Skin of body (tissue), 2 donors: ENCODE measurements around a stretch of chr1.

DNA sequence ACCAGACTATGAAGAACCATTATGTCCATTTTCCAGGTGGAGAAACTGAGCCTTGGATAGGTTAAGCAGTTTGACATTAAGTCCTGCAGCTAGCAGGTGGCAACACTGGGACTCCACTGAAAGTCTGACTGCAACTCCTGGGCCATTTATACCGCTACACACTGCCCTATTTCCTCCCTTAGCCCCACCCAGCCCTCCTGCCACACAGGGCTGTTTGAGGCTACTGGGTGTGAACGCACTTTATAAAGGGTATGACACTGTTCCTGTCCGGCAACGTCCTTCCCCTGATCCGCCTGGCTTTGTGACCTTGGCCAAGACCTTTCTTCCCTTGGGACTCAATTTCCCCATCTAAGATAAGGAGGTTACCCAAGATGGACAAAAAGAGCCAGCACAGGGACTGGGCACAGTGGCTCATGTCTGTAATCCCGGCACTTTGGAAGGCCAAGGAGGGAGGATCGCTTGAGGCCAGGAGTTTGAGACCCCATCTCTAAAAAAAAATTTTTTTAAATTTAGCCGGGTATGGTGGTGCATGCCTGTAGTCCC, 646 bp upstream of the INPP5B start:
- RAMPAGE, long total RNA = no peak

- RAMPAGE, long total RNA = no peak
Observed at GRCh38 chr1:37995642-37995965, 5.8 kb upstream of the SF3A3 start.

DNA sequence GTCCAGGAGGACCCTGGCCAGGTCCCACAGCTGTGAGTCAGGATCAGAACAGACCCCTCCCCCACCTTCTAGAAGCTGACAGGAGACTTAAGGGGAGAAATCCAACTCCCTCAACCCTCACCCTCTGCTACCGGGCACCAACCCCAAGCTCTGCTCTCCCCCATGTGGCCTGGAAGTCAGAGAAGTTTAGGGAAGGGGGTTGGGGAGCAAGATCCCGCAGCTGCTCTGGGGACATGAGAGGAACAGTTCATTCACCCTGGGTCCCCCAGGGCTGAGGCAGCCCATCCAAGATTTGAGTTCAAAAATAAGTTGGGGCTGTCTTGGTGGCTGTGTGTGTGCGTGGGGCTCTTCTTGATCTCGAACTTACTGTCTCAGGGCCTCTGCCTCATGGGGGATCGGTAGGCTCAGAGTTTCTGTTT, 1.3 kb downstream of the FHL3 start:
- RAMPAGE, long total RNA = no peak

DNA sequence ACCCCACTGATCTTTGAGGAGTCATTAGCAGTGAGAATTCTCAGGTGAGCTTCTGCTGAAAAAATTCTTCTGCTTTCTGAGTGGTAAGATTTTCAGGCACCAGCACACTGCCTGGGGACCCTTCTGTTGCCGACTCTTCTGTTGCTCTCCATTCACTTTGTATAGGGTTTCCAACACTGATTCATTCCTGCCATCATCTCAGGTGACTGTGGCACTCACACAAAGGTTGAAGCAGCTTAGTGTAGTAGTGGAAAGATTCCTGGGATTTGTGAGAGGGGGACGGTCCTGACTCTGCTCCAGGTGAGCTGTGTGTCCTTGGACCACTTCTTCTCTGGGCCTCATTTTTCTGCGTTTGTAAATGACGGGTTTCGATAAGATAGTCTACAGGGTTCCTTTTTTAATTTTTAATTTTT, 9.4 kb downstream of the UTP11 start:
- RAMPAGE, long total RNA = no peak

DNA sequence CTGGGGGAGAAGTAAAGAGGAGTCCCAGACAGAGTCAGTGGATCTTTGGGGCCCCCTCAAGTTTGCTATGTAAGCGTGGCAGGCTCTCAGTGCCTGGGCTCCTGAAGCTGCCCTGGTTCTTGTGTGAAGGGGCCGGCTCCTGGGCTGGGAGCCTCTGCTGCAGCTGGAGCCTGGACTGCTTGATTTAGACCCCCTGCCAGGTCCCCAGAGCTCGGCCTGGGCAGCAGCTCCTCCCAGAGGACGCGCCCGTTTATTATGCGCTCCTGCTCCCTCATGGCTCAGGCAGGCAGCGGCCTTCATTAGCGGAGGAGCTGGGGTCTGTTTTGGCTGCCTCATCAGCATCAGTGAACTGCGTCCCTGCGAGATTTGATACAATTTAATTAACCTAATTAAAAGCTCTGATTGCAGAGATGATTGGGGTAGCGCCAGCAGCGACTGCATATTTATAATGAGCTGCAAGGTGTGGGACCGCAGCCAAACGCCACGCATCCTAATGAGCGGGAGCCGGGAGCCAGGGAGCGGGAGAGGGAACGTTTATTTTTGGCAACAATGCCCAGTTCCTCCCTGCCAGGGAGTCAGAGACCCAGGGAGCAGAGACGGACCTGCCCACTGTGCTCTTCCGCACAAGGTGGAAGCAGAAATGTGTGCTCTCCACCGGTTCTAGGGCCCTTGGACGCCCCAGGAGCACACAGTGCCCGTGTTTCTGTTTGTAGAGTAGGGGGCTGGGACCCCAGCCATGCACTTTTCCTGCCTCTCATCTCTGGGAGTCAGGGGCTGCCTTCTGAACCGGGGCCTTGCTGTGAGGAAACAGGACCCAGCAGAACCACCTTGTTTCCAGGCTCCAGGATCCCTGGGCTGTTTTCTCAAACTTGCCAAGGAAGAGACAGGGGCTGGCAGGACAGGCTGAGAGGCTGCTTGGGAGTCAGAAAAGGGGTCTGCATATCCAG, 16.8 kb downstream of the UTP11 start:
- RAMPAGE, long total RNA = no peak

- RAMPAGE, long total RNA = no peak
Observed at GRCh38 chr1:38777766-38778448, 81.7 kb downstream of the RRAGC start.

DNA sequence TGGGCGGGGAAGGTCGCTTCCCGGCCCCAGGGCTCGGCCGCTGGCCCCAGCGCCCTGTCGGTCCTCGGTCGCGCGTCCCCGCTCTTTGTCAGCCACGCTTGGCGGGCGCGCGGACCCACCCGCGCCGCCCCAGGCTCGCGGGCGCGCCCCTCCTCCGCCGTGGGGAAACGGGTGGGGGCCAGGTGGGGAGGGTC, 55.6 kb downstream of the NDUFS5 start:
- RAMPAGE, long total RNA = no peak

GRCh38 chr1:39082216-39082675, 56.1 kb downstream of the NDUFS5 start:
- RAMPAGE, long total RNA = no peak

DNA sequence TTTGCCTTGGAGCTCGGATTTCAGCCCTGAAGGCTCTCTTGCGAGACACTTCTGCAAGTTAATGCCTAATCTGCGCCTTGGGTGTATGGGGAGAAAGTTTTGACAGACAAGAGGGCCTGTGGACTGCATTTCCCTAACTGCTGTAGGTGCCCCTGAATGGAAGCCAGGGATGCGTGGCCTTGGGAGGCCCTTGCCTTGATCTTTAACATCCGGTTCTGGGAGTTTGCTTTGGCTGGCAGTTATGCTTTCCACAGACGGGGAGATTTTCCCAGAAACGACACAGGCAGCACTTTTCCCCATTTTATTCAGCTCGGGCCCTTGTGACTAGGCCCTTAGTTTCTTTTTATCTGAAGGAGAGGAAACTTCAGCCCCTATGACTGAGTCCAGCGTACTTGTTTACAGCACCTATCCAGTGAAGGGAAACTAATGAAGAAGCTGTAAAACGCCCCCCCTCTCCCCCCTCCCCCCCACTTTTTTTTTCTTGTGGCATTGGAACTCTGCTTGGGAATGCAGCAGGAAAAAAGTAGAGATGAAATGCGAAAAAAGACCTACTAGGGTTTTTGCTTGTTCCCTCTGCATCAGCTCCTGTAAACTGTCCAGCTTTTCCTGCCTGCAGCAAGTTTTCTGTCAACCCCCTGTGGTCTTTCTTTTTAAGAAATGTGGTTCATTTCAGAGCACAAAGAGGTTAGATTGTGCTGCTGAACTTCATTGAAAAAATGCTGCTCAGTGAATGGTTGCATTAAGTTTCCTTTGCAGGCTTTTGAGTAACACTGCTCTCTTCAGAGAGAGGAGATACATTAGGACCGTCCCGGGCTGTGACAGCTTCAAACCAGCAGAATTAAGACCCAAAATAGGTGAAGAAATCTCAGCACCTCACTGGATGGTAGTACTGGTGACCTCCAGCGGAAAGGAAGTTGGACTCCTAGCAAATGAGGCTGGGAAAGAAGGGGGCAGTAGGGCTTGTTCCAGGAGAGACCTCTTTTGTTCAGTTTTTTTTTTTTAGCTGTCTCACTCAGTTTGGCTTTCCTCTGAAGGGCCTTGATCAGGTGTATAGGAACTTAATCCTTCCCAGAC, 80.5 kb downstream of the NDUFS5 start:
- RAMPAGE, long total RNA = no peak

DNA sequence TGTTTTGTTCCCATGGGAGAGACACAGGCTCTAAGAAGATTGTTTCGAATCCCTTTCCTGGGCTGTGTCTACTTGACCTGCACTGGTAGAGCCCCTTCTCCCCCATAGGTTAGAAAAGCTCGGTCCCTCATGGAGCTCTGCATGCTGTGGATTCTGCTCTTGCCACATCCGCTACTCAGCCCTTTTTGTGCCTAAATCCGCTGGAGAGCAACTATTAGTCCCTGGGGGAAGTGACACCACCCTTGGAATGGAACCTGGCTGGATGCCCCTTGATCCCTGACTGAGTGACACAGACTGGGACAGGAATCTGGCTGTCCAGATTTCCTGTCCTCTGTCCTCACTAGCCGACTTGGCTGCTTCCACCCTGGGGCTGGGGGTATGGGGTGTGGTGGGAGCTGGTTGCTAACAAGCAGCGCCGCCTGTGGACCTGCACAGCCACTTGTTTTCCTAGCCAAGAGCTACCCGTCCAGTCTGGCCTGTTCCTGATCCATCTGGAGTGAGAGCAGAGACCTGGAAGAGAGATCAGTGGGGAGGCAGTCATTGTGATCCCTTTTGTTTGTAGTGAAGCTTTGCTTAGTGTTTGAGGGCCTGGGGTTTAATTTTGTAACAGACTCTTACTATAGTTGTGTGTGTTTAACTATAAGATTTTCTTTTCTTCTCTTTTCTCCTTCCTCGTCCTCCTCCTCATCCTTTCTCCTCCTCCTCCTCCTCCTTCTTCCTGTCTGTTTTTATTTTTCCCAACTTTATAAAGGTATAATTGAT, 71.5 kb upstream of the MACF1 start:
- RAMPAGE, long total RNA = no peak

- RAMPAGE, long total RNA = no peak
Observed at GRCh38 chr1:39195124-39195840, 9.2 kb upstream of the MACF1 start.

- RAMPAGE, long total RNA = no peak
Observed at GRCh38 chr1:39215010-39215598, 10.6 kb downstream of the MACF1 start.

- RAMPAGE, long total RNA = no peak
Observed at GRCh38 chr1:39268718-39269658, 64.5 kb downstream of the MACF1 start.

DNA sequence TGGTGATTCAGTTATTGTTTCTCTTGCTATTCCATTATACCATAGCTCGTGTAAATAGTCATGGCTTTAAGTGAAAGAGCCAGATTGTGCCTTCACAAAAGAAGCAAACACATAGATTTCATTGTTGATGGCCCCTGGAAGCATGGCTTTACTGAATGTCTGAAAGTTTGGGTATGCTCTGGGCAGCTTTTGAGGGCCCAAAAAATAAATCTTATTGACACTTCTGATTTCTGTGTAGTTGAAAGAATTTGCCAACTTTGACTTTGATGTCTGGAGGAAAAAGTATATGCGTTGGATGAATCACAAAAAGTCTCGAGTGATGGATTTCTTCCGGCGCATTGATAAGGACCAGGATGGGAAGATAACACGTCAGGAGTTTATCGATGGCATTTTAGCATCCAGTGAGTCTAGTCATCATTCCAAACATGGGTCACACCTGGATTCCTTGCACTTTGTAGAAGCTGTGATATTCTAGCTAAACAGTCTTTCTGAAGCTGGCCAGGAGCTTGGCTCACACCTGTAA, 31.0 kb upstream of the BMP8A start:
- RAMPAGE, long total RNA = no peak

- RAMPAGE, long total RNA = no peak
Observed at GRCh38 chr1:39562918-39563955, 13.4 kb downstream of the PABPC4 start.

DNA sequence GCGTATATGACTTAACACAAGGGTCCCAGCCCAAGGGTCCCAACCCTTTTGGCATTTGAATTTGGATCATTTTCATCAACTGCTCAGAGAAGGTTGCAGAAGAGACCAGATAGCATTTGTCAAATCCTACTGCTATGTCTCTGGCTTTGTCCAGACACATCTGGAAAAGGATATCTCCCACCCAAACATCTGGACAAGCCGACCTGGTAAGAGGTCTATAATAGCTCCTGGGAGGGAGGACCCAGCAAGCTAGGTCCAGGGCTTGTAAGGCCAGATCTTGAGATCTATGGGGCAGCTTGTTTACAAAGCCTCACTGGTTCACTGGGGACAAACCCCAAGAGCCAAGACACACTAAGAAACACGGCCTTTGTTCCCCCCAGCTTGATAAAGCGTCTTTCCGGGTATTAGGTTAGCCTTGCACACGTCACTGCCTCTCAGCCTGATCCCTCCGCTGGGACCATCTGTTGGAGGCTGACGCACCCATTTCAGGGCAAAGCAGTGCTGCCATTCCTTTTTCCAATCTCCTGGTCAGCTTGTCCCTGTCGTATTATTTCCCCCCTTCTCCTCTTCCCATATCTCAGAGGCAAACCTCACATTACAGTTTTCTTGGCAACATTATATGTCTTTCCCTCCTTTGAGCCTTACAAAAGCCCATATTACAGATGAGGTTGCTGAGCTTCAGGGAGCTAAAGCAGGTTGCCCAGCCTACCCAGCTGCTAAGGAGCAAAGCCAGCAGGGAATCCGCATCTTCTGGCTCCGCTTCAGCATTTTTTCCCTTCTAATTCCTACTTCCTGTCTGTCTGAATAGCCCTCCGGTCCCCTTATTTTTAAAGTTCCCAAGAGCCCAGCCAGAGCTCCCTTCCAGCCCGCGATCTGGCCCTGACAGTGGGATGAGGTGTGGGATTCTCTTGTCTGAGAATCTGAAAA, 4.2 kb downstream of the HEYL start:
- RAMPAGE, long total RNA = no peak

DNA sequence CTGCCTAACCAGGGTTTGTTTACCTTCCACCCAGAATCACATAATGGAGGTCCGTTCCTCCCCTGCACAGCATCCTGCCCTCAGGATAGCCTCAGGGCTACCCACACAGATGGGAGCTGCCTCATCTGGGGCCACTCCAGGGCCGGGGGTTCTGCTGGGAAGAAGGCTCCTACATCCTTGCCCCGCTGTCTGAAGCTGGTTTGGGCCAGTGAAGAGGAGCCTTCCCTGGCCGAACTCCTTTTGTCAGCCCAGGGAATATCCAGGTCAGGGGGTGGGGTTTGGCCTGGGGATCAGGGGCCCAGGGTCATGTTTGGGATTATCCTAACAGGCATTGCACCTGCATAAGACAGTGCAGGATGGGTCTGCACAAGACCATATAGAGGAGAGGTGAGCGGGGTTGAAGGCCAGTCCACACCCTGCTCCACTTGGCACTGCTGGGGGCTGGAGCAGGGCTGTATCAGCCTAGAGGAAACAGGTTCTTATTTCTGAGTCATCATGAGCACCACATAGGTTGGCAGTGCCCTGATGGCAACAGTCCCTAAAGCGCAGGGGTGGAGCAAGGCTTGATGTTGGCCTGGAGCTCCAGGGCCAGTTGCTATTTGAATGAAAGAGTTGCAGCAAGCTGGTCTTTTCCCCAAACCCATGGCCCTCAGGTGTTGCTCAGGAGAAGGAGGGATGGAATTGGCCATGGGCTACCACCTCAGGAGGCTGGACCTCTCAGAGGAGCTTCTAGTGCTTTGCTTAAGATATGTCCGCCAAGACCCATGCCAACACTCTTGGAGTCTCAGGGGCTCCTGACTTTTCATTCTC, 29.7 kb upstream of the BMP8B start:
- RAMPAGE, long total RNA = no peak

DNA sequence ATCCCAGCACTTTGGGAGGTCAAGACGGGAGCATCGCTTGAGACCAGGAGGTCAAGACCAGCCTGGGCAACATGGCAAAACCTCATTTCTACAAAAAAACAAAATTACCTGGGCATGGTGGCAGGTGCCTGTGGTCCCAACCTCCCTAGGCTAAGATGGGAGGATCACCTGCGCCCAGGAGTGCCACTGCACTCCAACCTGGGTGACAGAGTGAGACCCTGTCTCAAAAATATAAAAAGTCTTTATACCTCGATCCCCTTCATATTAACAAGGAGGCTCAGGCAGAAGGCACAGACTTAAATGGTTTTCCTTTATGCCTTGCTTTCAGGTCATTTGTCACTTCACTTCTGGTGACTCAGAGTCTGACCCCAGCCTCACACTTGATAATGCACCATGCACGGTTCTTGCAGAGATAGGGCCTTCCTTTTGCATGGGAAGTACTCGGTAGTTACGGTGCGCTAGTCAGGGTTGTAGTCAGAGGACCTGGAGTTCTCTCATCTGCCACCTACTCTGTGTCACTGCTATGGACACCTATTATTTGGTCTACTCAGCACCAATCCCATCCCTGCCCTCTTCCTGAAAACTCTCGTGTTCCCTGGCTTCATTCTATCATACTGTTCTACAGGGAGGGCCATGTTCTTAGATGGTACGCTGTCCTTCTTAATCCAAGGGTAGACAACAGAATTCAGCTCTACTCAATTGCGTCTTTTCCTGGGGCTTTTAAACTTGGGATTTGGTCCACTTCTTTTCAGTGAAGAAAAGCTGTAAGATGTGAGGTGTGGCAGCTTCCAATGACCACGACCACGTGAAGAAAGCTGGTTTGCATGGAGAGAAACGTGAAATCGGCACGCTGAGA, 43.7 kb upstream of the BMP8B start:
- RAMPAGE, long total RNA = no peak

- RAMPAGE, long total RNA = no peak
Observed at GRCh38 chr1:39852538-39852893, 30.8 kb downstream of the TRIT1 start.

DNA sequence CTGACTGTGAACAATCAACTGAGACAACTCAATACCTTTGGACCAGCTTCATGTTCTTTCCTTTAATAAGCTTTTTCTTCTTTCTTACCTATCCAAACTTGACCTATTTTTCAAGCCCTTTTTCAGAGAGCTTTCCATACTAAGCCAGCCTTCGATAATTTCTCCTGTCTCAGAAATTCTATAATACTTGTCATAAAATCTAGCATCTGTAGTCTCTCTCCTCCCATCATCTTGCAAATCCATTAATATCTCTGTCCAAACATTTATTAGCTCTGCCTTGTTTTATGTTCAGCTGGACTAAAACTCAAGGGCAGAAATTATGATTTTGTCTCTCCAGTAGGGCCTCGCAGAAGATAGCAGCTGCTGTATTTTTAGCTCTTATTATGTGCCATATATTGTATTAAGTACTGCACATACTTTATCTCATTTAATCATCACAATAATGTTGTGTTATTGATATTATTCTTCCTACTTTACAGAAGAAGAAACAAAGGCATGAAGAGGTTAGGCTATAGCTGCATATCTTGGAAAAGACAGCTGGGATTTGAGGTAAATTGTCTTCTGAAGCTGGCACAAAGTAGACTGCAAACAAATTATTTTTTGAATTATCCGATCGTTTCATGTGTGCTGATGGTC, 1.6 kb downstream of the TRIT1 start:
- RAMPAGE, long total RNA = no peak